AG08470 (cell line): ENCODE measurements around the genes WTIP, MAG, PMIS2 and ETV2.

- RRBS = no CpG with 5 or more reads among the region's 3 CpGs
These were observed 13.3 kb upstream of the WTIP start for GRCh38 chr19:34468241-34468679.

DNA sequence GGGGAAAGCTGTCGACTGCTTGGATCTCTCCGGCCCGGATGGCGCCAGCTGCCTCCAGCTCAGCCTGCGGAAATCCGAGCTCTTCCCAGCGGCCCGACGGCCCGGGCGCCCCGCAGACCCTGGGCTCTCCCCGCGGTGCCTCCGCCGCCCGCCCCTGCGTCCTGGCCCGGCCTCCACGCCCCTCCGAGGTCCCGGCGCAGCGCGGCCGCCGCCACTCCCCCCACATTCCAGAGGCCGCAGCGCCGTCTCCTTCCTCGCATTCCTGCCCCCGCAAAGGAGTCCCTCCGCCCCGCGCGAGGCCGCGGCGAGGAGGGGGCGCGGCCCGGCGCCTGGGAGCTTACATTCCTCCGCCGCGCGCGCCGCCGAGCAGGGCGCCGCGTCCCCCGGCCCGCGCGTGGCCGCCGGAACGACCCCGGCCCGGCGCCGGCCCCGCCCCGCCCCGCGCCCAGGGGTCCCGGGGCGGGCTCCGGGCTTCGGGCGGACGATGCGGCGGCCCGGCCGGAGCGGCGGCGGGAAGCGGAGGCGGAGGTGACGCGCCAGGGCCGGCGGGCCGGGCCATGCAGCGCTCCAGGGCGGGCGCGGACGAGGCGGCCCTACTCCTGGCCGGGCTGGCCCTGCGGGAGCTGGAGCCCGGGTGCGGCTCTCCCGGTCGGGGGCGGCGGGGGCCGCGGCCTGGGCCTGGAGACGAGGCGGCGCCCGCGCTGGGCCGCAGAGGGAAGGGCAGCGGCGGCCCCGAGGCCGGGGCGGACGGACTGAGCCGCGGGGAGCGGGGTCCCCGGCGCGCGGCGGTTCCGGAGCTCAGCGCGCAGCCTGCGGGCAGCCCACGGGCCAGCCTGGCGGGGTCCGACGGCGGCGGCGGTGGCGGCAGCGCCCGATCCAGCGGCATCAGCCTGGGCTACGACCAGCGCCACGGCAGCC is at the start of gene WTIP:
Gene WTIP, plus strand, starts transcription at position 341 of the 918 bp plus-strand sequence.
- RRBS = 2% methylated on average over 60 of the region's 142 CpGs

DNA sequence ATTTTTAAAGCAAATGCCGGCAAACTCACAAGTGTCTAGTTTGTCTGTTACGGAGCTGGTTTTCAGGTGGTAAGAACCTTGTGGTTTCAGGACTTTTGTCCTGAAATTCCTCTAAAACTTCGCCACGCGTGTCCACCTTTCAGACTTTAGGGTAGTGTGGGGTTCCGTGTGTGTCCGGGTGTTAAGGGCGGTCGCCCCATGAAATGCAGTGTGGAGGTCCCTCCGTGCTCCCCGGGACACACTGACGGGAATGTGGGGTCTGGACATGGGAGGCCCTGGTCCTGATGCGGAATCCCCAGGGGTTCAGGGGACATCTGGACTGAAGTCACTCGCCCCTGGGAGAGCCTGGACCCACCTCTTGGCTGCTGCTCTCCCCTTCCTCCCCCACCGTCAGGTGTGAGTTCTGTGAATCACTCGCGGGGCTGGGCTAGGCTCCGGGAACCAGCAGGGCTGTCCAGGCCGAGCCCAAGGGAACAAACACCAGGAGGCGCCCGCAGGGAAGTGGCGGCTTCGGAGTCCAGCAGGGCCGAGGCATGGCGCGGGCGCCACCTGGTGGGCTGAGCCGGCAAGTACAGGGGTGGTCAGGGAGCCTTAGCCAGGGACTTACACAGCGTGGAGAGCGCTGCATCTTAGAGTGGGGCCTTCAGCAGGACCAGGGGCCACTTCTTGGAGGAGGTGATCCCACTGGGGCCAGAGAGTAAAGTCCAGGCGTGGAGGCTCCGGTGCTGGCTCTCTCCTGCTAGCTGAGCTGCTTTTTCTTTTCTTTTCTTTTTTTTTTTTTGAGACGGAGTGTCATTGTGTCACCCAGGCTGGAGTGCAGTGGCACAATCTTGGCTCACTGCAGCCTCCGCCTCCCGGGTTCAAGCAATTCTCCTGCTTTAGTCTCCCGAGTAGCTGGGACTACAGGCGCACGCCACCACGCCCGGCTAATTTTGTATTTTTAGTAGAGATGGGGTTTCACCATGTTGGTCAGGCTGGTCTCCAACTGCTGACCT is 19.9 kb downstream of the WTIP start:
- RRBS = 60% methylated on average over 5 of the region's 40 CpGs

- RRBS = no CpG with 5 or more reads among the region's 19 CpGs
These were observed 1.2 kb downstream of the SCGB2B2 start for GRCh38 chr19:34675664-34676264.

DNA sequence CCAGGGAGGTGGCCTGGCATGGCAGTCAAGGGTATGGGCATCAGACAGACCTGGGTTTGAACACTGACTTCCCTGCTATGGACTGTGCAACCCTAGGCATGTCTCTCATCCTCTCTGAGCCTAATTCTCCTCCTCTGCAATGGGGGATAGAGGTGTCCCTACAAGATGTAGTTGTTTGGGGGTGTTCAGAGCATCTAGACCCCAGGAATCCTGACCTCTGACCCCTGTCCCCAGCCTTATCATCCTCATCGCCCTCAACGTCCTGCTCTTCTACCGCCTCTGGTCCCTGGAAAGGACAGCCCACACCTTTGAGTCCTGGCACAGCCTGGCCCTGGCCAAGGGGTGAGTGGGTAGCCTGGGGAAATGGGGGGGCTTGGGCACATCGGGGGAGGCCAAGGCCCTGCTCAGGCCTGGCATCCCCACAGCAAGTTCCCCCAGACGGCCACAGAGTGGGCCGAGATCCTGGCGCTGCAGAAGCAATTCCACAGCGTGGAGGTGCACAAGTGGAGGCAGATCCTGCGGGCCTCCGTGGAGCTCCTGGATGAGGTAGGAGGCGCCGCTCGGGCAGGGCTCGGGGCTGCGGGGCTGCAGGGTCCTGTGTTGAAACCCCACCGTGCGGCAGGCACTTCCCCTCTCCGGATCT is 7.1 kb upstream of the SCN1B start:
- RRBS = no CpG with 5 or more reads among the region's 18 CpGs

GRCh38 chr19:35040639-35041428 is 687 bp upstream of the HPN start:
- RRBS = 50% methylated on average over 13 of the region's 39 CpGs

- RRBS = 89% methylated on average over 1 of the region's 15 CpGs
These were observed 1.9 kb downstream of the HPN start for GRCh38 chr19:35043347-35043969.

GRCh38 chr19:35106104-35106753 is 9.4 kb upstream of the FXYD3 start:
- RRBS = 75% methylated on average over 7 of the region's 18 CpGs

DNA sequence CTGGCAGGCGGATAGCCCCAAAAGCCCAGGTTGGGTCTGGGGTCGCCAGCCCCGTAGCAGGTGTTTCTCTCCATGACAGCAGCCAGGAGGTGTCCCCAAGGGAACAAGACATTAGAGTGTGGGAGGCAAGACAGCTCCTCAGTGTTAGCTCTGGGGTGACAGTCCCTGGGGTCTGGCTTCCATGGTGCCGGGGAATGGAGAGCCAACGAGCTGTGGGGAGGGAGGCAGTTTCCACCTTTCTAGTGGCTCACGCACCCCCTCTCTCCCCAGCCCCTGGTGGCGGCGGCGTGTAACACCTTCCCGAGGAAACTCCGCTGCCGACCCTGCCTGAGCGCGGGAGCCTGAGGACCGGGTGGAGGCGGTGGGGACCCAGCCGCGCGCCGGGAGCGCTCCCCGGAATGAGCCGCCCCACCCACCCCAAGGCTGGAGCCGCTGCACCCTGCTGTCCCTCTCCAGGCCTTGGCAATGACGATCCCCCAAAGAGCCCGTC is 866 bp upstream of the FXYD5 start:
- RRBS = no CpG with 5 or more reads among the region's 26 CpGs

- RRBS = no CpG with 5 or more reads among the region's 24 CpGs
These were observed 6.6 kb upstream of the USF2 start for GRCh38 chr19:35261787-35263005.

GRCh38 chr19:35268160-35268232 is 766 bp upstream of the USF2 start:
- RRBS = 2% methylated on average over 7 of the region's 12 CpGs

- RRBS = no CpG with 5 or more reads among the region's 3 CpGs
These were observed 1.4 kb upstream of the HAMP start for GRCh38 chr19:35281018-35281218.

DNA sequence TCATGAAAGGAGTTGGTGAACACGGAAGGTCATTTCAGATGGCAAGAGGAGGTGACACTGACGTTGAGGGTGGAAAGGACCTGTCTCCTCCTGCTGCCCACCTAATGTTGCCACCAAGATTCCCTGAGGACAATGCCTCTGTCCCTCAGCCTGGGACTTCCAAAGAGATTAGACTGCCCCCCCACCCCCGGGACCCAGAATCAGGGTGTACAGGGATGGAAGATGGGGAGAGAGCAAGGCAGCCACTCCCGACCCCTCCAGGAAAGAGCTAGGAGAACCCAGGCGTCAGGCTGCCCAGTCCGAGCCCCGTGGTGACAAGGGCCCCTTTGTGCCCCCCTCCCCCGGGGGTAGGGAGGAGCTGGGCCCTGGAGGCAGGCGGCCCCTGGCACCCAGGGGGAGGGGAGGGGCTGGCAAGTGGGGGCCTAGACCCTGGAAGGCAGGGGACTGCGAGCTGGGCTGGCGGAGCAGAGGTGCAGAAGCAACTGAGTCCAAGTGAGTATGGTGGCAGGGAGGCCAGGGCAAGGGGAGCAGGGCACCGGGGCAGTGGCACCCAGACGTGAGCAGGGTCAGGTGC is at the start of gene MAG:
Gene MAG, plus strand, starts transcription at position 449 of the 574 bp plus-strand sequence.
- RRBS = no CpG with 5 or more reads among the region's 13 CpGs

GRCh38 chr19:35293401-35293686 is 1.4 kb downstream of the MAG start:
- RRBS = no CpG with 5 or more reads among the region's 7 CpGs

- RRBS = 60% methylated on average over 6 of the region's 50 CpGs
These were observed 17.8 kb downstream of the MAG start for GRCh38 chr19:35309494-35310392.

- RRBS = no CpG with 5 or more reads among the region's 3 CpGs
These were observed 690 bp upstream of the FFAR2 start for GRCh38 chr19:35447471-35447662.

DNA sequence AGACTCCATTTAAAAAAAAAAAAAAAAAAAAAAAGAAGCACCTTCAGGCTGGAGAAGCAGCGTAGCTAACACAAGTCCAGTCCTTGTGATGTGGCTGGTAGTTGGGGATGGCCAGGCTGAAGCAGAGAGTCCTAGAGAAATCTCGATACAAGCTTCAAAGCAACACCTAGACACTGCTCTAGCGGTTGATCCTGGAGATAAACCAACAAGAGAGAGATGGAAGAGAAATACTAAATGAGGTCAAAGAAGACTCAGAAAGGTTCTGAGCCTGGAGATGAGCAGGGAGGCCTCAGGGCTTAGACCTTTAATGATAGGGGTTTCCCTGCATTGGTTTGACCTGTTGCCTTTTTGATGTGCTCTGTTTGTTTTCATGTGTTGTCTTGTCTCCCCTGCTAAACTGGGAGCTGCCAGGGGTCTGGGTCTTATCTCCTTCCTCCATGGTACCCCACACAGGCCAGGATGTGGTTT is 3.2 kb downstream of the FFAR2 start:
- RRBS = no CpG with 5 or more reads among the region's 3 CpGs

GRCh38 chr19:35585807-35586225 is at the start of gene PMIS2:
Gene PMIS2, plus strand, starts transcription at chr19:35586173.
- RRBS = no CpG with 5 or more reads among the region's 14 CpGs

DNA sequence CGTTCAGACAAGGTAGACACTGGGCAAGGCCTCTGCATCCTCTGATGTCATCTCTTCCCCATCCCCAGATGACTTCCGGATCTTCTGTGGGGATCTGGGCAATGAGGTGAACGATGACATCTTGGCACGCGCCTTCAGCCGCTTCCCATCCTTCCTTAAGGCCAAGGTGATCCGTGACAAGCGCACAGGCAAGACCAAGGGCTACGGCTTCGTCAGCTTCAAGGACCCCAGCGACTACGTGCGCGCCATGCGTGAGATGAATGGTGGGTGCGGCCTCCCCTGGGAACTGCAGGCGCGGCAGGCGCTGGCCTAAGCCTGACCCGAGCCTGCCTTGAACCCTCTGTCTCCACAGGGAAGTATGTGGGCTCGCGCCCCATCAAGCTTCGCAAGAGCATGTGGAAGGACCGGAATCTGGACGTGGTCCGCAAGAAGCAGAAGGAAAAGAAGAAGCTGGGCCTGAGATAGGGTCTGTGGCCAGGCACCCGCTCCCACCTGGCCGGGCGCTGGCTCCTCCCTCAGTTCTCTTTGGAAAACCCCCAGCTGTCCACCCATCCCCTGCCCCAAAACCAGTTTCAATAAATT is 4.4 kb upstream of the ETV2 start:
- RRBS = 91% methylated on average over 3 of the region's 29 CpGs

DNA sequence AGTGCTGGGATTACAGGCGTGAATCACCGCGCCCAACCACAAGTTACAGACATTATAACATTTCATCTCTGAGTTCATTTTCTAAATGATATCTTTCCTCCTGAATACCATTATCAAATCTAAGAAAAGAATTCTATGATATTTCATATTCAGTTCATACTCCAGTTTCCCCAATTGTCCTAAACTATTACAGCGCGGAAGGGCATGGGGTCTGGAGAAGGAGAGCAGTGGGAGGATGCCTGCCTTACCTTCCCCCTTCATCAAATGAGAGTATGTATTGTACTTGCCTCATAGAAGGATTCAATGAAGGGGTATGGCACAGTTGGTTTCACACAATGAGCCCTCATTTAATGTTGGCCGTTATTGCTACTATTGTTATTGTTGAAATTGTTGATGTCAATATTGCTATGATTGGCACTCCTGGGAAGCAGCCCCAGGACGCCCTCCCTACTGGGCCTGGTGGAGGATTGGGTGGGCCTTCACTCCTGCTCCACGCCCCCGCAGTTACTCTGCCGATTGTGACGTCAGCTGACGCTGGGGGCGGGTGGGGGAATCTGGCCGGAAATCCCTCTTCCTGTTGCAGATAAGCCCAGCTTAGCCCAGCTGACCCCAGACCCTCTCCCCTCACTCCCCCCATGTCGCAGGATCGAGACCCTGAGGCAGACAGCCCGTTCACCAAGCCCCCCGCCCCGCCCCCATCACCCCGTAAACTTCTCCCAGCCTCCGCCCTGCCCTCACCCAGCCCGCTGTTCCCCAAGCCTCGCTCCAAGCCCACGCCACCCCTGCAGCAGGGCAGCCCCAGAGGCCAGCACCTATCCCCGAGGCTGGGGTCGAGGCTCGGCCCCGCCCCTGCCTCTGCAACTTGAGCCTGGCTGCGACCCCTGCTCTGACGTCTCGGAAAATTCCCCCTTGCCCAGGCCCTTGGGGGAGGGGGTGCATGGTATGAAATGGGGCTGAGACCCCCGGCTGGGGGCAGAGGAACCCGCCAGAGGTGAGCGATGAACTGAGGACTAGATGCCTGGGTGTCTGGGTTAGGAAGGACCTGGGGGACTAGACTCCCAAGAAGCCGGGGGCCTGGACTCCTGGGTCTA is at the start of gene ETV2:
Gene ETV2, plus strand, starts transcription at position 580 of the 1,091 bp plus-strand sequence.
- RRBS = 52% methylated on average over 4 of the region's 35 CpGs